Diencephalon (tissue), 2 donors: Measurements from ENCODE around the gene TRA2A.

- RAMPAGE, long total RNA = no peak
Measured at GRCh38 chr7:23106000-23106925, 678 bp downstream of the KLHL7 start.

- RAMPAGE, long total RNA = no peak
Measured at GRCh38 chr7:23190614-23191637, 9.1 kb downstream of the NUP42 start.

DNA sequence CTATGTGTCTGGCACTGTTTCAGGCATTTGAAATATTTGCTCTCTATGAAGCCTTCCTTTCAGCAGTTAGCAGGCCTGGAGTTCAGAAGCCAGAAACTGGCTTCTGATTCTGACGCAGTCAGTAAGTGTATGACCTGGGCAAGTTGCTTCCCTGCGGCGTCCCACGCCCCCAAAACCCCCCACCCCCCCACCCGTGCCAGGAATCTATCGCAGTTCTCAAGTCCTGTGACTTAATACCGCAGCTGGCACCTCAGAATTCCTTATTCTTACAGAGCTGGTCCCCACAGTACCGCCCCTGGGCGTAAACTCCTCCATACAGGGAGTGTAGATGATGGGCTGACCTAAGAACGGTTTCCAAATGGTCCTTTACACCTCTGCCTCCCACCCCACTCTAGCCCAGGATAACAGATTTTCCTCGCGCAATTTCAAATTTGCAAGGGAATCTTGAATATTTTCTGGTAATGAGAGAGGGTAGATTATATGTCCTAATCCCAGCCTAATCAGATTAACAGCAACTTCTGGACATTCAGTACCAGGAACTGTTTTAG is 588 bp upstream of the MALSU1 start:
- RAMPAGE, long total RNA = no peak

- RAMPAGE, long total RNA = start-site peak on the minus strand at chr7:23531934-23532026, 339 and 829 reads in 2 replicates
Measured at GRCh38 chr7:23531300-23532296, at the start of gene TRA2A. Gene TRA2A, minus strand, starts transcription at chr7:23531981.

DNA sequence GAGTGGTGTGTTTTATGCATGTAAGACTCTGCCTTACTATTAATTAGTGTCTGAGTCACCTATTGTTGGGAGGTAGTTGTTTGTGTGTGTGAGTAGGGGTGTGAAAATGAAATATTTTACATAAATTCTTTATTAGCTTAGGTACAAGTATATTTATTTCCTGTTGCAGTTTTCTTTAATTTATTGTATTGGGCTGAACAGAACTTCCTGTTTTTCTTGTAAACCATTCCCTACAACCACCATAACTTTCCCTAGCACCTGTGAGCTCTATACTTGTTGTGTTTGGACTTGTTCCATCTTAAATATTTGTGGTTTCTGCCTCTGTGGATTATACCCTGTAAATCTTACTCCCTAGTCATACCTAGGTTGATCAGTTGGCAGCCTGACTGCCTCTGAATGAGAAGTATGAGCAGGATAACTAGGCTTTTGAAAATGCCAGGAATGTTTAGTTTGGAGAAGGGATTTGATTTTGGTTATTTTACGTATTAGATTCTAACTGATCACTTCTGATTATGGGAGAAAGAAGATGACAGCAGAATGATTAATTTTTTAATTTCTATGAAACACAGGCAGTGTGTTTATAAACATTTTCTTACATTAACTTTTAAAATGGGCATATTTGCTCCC is 50.0 kb downstream of the STK31 start:
- RAMPAGE, long total RNA = no peak

DNA sequence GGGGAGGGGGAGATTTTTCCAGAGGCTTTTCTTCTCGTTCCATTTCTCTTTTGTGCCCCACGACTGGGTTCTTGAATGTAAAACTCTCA is 560 bp upstream of the PALS2 start:
- RAMPAGE, long total RNA = no peak

- RAMPAGE, long total RNA = no peak
Measured at GRCh38 chr7:24663518-24663915, 90.3 kb downstream of the PALS2 start.

DNA sequence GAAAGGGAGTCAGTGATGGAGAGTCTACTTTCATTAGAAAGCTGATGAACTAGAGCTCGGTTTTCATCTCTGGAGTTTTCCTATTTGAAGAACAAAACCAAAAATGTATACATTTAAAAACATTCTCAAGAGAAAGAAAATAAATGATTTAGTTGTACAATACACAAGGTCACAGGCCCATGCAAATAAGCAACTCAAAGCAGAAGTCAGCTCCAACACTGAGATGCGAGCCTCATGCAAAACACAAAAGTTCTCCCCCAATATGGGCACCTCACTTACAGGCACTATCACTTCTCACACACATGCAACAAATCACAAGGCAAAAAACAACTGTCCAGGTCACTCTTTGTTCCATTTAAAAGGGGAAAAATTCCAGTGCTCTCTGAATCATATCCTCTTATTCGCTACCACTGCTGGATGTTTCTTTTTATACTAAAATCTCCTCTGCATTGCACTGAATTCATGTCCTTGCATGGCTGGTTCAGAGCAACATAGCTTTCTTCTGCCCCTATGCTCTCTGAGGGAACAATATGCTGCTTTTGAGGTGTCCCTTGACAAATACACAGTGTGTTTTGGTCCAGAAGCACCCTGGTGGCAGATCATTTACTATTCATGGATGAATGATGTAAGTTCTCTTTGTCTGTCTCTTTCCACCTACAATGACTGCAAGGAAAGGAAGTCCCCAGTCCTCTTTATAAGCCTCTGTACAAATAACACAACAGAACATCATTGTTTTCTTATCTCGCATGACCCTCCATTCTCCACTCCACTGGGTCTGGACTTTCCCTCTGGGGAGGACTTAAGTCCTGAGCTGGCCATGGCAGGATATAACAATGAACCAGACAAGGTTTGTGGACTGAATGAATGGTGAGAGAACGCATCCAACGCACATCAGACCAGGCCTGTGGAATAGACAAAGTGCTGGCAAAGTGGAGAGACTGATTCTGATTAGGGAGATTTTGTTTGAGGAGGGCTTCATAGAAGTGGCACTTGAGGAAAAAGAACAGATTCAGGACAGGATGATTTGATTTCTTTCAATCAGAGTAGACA is 85.4 kb upstream of the GSDME start:
- RAMPAGE, long total RNA = no peak

DNA sequence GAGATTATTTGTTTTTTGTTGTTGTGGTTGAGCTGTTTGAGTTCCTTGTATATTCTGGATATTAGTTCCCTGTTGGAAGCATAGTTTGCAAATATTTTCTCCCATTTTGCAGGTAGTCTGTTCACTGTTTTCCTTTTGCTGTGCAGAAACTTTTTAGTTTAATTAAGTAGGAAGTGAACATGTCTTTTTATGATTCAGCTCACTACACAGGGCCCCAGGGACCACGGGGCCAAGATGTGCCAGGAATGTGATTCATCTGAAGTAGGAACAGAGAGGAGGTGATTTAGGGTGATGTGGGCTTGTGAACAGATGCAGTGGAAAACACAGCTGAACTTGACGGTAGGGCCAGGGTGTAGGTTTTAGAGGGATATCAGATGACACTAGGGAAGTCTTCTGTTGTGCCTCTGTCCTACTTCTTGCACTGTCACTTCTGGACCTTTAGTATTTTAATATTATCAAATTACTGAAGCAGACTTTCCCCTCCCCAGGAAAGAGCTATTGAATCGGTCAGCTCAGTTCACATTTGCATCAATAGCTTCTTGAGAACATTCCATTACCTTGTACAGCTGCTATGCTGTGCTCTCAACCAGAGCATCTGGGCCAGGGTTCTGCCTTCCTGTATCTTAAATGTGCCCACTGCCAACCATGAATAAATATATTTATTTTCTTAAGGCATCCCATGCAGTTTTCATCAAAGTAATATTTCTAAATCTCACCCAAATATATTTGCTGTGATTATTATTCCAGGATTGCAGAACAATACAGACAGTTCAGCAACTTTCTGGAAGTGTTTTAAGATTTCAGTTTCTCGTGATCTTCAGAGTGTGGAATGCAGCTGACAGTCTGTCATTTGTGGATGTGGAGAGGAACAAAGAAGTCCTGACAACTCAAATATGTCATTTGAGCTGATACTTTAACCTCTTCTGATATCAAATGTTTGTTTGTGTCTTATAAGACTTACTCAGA is 96.8 kb downstream of the OSBPL3 start:
- RAMPAGE, long total RNA = no peak

GRCh38 chr7:25028299-25029041 is 48.5 kb upstream of the OSBPL3 start:
- RAMPAGE, long total RNA = no peak

DNA sequence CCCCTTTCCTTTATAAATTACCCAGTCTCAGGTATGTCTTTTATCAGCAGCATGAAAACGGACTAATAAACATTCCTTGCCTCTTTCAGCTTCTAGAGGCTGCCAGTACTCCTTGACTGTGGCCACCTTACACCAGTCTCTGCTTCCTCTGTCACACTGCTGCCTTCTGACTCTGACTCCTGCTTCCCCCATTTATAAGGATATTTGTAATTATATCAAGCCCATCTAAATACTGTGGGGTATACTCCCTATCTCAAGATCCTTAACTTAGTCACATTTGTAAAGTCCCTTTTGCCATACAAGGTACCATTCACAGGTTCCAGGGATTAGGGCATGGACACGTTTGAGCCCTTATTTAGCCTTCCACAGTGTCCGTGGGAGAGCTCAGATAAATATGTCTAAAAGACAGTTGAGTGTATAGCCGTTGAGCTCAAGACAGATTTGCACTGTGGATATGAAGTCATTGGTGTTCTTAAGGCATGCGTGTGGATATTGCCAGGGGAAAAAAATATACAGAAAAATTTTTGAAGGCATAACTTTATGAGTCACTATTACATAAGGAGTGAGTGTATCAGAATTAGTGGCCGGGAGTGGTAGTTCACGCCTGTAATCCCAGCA is 12.8 kb downstream of the CYCS start:
- RAMPAGE, long total RNA = no peak

DNA sequence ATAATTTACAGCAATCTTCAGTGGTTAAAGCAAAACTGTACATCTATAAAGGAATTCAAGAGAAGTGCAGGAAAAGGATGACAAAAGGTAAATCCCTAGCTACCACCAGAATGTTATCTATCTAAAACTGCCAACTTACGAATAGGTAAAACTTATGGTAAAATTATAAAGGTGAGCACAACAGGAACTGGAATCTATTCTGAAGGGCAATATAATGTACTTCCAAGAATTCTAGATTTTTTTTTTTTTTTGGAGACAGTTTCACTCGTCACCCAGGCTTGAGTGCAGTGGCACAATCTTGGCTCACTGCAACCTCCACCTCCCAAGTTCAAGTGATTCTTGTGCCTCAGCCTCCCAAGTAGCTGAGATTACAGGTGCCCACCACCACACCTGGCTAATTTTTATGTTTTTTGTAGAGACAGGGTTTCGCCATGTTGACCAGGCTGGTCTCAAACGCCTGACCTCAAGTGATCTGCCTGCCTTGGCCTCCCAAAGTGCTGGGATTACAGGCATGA is 5.1 kb downstream of the CYCS start:
- RAMPAGE, long total RNA = no peak

DNA sequence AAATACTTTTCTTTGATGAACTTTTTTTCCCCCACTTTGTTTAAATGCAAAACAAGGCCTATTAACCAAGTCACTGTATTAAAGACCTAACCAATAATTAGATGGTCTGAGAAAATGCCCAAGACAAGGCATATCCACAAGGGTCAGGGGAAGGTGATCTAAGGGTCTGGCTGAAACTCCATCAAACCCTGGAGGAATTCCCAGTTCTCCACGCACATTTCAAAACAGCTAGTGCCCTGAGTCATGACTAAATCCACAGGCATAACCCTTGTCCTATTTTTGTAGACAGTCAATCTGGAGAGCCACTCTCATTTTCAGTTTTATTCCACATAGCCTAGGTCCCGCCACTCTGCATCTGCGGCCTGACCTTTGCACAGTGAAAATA is 201.3 kb upstream of the NPVF start:
- RAMPAGE, long total RNA = no peak

GRCh38 chr7:25568207-25568915 is 340.1 kb upstream of the NPVF start:
- RAMPAGE, long total RNA = no peak

GRCh38 chr7:25700206-25700405 is 451.9 kb upstream of the NFE2L3 start:
- RAMPAGE, long total RNA = no peak

GRCh38 chr7:25770496-25771199 is 381.4 kb upstream of the NFE2L3 start:
- RAMPAGE, long total RNA = no peak

- RAMPAGE, long total RNA = no peak
Measured at GRCh38 chr7:25862510-25863115, 289.4 kb upstream of the NFE2L3 start.

GRCh38 chr7:25939841-25940495 is 212.0 kb upstream of the NFE2L3 start:
- RAMPAGE, long total RNA = no peak

GRCh38 chr7:26187733-26188537 is 12.6 kb downstream of the HNRNPA2B1 start:
- RAMPAGE, long total RNA = no peak

DNA sequence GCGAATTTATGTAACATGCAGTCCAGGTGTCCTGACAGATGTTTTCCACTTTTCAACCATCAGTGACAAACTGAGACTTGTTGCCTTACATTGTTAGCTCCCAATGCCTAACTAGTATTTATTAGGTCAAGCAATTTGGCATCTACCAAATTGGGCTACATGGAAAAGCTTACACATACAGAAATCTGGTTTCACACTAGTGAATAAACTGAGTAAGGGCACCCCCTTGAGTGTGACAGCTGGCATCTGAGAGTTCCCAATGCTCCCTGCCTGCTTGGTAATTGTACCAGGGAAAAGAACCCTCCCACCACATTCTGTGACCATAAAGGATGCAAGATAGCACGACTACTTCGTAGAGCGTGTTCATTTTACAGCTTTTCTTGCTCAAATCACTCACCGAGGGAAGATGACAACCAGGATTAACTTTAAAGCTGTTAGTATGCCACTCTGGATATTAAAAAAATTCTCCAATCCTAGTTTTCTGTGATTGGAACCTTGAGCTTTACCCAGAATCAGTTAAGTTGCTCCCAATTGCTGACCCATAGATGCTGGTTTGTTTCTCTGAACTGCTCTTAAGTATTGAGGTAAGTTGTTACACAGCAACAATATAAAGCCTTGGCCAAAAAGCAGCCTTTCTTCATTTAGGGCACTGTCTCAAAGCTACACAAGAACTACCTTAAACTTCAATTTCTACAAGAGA is 11.9 kb downstream of the HNRNPA2B1 start:
- RAMPAGE, long total RNA = no peak